Neural progenitor cell (in vitro differentiated cells): ENCODE results near the genes GTDC1 and ZEB2.

- RAMPAGE, long total RNA = no peak
Observed at GRCh38 chr2:138779358-138779790, 816 bp downstream of the NXPH2 start.

GRCh38 chr2:138780893-138781327 lies 720 bp upstream of the NXPH2 start:
- RAMPAGE, long total RNA = no peak

GRCh38 chr2:140221432-140221892 lies 1441.3 kb upstream of the NXPH2 start:
- RAMPAGE, long total RNA = no peak

- RAMPAGE, long total RNA = no peak
Observed at GRCh38 chr2:140785727-140786336, 1345.0 kb downstream of the LRP1B start.

- RAMPAGE, long total RNA = no peak
Observed at GRCh38 chr2:142328220-142328777, 197.5 kb upstream of the LRP1B start.

GRCh38 chr2:143032735-143033182 lies 96.5 kb upstream of the ARHGAP15 start:
- RAMPAGE, long total RNA = no peak

DNA sequence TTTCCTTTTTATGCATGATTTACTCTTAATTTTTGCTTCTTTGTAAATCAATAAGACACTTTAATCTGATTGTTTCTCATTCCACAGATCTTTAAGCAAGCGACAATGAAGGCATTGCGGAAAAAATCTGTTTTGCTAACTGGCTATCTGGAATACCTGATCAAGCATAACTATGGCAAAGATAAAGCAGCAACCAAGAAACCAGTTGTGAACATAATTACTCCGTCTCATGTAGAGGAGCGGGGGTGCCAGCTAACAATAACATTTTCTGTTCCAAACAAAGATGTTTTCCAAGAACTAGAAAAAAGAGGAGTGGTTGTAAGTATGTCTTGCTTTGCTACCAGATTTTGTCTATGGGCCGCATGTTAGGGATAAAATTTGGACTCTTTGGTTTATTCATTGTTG lies 88.9 kb upstream of the ARHGAP15 start:
- RAMPAGE, long total RNA = no peak

GRCh38 chr2:143141347-143141659 lies 12.1 kb downstream of the ARHGAP15 start:
- RAMPAGE, long total RNA = no peak

DNA sequence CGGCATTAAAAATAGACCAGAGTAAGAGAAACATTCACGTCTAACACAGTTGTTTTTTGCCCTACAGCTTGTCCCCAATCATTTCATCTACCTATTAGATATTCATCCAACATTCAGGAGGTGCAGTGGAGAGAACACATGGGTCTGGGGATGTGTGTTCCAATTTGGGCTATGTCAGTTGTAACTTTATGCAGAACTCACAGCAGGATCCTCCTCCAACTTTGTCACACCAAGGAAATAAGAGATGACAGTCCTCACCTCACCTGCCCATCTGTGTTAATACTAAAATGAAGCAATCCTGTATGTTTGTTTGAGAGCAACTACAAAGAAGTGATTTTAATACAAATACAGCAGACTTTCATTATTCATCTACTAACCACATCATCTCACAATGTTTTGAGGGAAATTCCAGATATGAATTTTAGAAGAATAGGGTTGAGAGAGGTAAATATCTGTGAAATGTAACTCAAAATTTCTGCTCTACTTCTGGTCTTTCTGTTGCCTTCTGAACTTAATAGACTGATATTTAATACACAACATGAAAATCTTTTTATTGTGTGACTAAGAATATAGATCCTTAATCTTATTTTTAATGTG lies 126.7 kb downstream of the ARHGAP15 start:
- RAMPAGE, long total RNA = no peak

GRCh38 chr2:144331653-144332847 lies at the start of gene GTDC1:
Gene GTDC1, minus strand, starts transcription at chr2:144332512.
- RAMPAGE, long total RNA = no peak

GRCh38 chr2:144332848-144333306 lies 565 bp upstream of the GTDC1 start:
- RAMPAGE, long total RNA = no peak

DNA sequence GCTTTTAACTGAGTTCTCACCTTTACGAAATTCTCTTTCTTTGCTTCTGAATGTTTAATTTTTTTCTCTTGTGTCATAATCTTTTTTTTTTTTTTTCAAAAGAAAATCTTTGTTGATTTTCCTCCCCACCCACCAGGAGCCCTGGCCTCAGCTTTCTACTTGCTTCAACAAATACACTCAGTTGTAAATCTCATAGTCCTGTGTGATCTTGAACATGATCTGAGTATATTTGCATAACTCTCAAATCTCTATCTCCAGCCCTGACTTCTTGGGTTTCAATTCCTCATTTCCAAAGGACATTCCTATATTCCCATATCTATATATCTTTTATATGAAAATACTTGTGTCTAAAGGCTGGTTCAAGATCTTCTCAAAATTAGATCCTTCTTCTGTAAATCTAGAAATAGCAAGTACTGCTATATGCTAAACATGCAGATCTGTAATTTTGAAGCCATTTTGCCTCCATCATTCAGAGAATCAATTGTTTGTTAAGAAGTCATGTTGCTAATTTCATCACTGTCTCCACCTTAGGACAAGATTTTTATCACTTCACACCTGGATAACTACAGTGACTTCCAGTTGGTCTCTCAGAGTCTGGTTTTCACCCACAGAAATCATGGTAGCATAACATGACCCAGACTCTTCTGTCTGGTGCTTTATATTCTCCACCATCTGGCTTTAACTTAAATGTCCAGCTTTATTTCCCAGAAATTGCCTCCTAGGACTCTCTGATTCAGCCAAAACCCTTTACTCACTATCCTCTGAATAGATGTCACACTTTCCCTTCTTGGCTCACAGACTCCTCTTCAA lies 89.5 kb upstream of the GTDC1 start:
- RAMPAGE, long total RNA = no peak

DNA sequence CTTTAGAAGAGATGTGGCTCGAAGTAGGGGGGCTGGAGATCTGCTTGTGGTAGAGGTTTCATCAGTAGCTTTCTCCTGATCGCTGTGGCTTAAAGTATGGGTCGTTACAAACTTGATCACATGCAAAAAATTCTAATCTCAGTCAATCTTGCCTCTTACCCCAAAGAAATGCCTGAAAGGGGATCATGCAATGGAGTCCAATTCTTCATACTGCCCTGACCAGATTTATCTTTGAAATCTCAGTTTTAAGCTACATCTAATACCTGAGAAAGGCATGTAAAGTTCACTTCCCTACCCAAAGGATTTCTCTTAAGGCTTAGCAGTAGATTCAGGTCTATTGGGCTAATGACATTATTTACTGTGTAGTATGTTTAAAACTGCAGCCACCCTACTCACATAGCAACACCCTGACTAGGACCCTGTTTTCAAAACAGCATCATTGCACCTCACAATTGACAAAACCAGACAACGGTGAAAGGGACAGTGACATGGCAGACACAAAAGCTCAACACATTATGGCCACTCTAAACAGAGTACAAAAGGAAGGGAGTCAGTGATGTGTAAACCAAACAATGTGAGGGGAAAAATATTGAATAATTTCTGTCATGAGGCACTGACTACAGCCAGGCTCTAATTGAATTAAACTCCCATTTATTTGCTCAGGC lies 81.3 kb downstream of the ZEB2 start:
- RAMPAGE, long total RNA = no peak

DNA sequence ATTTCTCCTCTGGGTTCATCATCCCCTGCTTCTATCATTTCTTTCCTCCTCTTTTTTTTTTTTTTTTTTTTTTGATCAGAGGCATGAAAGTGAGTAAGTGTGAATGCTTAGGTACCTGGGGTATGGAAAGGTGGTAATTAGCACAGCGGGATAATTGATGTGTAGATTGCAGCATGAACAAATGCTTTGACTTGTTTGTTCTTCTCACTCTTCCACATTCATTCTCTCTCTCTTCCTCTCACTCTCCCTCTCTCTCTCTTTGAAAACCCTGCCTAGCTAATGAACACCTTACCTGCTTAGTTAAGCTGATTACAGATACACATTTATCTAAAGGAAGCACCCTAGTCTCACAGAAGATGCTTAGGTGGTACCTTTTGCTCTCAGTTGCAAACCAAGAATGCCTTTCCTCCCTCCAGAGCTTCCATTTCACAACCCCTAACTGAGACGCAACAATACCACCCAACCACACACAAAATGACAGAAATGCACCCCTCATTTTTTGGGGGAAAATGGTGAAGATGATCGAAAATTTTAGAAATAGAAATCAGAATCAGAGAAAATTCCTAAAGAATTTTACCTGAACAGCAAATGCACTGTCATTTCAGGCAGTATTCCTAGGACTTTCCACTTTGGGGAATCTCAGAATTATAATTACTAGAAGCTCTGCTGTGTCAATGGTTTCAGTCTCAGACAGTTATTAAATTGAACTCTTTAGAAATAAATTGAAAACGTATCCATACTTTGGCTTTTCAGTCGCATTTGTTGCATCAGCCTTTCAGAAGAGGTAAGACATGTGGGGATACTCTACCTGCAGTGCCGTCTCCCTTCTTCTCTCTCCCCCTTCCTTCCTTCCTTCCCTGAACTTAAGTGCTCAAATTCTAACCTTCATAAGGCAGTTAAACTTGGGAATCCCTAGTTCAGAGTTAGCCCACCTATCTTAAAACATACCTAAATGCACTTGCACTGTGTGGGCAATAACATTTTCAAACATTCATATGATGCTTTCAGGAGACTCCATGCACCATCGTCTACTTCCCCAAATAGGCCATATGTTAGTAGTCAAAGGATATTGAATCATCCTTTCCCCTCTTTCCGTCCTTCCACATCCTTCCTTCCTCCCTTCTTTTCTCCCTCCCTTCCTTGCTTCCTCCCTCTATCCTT lies 74.3 kb downstream of the ZEB2 start:
- RAMPAGE, long total RNA = no peak

DNA sequence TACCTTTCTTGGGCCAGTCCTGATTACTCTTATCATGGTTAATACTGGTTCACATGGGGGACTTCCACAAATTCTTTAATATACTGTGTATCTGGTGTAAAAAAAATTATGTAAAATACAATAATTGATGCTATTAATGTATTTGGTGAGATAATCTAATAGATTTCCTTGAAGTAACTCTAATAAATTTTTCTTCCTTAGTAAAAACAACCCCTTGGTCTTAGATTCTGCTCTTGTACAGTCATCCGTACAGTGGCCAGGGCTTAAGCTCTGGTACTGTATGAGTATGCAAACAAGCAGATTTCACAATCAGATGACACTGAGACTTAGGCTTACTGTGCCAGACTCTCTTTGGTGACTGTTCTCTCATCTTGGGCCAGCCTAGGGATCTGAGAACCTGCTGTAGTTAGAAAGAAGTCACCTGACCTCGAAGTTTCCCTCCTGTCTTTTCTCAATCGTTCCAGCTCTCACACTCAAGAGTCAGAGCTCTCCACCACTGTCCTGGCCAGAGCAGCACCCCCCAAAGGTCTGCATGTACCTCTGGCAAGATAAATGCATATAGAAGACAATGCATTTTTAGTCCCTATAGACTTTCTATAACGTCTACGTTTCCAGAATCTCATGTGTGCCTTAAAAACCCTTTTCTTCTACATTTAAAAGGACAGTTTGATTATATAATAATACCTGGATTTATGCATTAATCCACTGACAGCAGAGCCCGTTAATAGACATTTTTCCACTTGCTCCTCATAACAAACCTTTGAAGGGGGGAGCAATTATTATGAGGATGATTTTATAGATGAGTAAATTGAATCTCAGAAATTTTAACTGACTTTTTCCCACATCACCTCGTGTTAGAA lies 63.2 kb downstream of the ZEB2 start:
- RAMPAGE, long total RNA = no peak

GRCh38 chr2:144474261-144474591 lies 45.7 kb downstream of the ZEB2 start:
- RAMPAGE, long total RNA = no peak

DNA sequence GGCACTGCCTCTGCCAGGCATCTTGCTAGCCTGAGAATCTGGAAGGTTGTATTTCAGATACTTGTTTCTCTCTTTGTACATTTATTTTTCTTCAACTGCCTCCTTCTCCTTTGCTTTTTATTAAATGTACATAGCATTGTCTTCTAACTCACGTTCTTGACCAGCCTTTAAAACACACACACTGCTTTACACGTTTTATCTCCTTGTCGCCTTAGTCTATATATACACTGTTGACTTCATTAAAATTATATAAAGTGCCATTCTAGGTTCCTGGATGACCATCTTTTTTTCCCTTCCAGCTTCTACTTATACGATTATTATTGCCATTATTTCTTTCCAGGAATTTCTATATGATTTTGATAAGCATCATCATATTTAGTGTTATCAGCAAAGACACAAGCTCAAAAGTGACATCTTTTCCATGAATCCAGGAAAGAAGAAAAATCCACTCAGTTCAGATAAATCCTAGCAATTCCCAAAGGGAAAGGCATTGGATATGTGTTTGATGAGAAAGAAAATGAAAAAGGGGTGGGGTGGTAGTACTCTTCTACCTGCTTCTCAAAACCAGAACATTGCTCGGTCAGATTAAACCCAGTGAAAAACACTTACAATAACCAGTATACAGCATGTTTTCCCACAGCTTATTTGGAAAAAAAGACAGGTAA lies 5.7 kb downstream of the ZEB2 start:
- RAMPAGE, long total RNA = no peak

DNA sequence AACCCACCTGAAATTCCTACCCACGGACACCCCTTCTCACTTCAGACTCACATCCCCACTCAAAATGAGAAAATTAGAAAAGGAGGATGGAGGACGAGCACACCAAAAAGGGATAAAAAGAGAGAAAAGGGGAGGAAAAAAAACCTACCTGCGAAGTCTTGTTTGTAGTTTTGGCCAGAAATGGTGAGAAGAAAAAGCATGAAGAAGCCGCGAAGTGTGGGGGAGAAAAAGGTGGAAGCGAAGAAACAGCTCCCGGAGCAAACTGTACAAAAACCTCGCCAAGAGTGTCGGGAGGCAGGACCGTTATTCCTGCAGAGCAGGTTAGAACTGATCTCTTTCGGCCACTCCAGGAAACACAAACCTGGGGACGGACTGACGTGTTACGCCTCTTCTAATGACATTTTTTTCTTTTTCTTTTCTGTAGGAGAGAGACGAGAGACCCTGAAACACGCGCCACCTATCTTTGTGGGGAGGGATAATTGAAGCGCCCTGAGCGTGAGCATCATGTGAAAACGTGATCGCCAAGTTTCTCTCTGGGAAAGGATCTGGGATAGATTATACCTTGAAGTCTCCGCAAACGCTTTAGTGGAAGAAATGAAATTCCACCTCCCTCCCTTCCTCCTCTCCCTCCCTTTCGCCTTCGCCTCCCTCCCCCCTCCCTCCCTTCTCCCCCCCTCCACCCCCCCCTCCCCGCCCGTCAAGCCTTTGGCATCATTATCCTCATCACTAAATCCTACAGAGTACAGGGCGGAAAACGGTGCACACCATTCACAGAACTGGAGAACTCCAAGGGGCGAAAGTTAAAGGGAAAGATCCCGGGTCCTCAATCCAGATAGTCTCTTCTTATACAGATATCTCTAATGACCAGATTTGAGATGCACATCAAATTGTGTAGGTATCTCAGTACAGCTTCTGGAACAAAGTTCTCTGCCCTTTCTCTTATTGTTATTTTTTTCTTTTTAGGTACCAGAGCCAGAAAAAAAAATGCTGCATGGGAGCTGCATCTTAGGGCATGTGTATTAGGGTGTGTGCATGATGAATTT lies at the start of gene ZEB2:
ZEB2 (minus strand) TSS at position 329 of the 1,043 bp plus-strand sequence.
- RAMPAGE, long total RNA = no peak

GRCh38 chr2:144650869-144651191 lies 130.9 kb upstream of the ZEB2 start:
- RAMPAGE, long total RNA = no peak

- RAMPAGE, long total RNA = no peak
Observed at GRCh38 chr2:144903468-144903997, 383.6 kb upstream of the ZEB2 start.